Mesenchymal stem cell of Wharton's jelly (primary cell): ENCODE measurements around a stretch of chr1.

DNA sequence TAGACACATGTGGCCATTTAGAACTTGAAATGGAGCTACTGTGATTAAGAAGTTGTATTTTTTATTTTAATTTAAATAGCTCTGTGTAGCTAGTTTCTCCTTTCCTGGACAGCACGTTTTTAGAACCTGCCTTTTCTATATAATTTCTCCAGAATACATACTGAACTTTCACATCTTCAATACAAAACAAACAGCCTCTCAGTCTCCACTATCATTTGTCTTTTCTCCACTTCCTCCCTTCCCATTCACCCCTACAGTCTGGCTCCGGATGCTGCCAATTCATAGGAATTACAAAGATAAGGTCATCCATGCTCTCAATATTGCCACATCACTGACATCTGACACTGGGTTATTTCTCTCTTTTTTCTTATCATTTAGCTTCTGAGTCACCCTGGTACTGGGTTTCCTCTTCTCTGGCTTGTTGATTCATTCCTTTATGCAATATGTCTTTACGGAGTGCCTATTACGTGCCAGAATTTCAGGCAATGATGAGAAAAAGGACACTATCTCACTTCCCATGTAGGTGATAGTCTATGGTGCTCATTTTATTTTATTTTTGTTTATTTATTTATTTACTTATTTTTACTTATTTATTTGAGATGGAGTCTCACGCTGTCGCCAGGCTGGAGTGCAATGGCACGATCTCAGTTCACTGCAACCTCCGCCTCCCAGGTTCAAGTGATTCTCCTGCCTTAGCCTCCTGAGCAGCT is 3.1 kb upstream of the SH3BP5L start:
- CAGE, long polyA plus RNA, result no peak

DNA sequence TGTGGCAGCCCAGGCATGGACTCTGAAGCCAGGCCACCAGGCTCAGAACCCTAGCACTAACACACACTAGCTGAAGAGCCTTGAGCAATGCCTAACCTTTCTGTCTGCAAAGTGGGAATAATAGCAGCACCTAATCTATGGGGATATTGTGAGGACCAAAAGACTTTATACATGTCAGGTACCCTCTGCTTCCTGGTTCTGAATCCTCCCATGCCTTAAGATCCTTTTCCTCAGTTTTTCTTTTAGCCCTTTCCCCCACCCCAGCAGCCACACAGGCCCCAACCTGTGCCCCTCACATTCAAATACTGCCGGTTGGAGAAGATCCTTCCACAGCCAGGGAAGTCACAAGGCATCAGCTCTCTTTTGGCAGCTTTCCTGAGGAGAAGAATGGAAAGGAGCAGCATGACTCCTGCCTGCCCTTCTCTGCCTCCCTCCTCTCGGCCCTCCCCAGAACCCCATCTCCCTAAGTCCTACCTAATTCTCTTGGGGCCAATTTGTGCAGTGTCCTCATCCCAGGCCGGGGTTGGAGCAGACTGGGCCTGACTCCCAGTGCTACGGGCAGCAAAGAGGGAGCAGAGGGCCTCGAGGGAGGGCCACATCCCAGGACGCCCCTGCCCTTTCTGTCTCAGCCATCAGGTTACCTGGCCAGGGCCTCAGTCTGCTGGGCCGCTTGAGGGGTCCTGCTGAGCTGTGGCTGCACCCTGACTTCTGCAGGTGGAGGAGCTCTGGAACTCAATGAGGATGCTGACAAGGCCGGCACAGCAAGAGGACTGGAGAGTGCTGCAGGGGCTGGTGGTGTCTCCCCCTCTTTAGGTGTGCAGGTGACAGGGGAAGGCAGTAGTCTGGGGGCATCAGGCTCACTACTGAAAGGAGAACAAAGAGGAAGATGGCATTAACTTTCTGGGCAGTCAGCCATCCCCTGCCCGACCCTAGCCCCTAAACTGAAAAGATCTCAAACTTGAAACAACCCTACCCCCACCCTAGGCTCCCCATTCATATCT is 3.5 kb downstream of the ZNF692 start:
- CAGE, long polyA plus RNA, result no peak

DNA sequence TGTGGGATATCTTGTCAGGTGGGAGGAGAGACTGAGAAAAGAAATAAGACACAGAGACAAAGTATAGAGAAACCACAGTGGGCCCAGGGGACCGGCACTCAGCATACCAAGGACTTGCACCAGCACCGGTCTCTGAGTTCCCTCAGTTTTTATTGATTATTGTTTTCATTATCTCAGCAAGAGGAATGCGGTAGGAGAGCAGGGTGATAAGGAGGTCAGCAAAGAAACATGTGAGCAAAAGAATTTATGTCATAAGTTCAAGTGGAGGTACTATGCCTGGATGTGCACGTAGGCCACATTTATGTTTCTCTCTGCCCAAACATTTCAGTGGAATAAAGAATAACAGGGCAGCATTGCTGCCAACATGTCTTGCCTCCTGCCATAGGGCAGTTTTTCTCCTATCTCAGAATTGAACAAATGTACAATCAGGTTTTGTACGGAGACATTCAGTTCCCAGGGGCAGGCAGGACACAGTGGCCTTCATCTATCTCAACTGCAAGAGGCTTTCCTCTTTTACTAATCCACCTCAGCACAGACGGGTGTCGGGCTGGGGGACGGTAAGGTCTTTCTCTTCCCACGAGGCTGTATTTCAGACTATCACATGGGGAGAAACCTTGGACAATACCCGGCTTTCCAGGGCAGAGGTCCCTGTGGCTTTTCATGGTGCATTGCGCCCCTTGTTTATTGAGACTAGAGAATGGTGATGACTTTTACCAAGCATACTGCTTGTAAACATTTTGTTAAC is 1.1 kb downstream of the PGBD2 start:
- CAGE, long polyA plus RNA, result no peak